ENCODE measurements around a stretch of chr12.

DNA sequence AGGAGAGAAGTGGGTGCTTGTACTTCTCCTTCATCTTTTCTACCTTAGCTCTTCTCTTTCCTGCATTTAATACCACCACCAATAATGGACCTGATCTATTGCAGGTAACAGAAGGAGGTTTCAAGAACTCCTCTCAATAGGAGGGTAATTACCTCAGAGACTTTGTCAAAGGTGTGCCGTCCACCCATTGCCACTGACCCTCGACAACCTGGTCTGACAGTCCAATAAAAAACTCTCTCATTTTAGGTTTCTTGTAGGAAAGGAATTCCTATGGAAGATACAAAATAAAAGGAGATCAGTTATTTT lies 4.8 kb downstream of the CLEC4E start:
- PRO-cap, result no peak

DNA sequence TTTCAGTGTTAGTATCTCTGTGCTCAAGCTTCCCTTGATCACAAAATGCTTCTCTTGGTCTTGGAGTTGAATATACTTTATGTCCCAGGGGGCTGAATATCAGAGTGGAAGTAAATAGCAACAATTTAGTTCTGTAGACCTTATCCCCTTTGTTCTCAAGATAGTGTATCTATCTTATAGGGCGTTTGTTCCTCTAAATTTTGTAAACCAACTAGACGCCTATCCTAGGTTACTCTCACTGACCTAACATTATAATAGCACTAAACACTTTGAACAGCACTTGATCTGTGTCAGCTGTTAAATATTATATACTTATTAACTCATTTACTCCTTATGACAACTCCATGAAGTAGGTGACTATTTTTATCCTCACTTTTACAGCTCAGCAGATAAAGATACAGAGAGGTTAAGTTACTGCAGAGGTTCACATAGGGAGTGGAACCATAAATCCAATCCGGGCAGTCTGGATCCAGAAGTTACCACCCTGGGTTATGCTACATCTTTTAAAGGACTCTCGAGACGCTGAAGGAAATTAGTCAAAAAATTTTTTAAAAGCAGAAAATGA lies 1.5 kb upstream of the RIMKLB start:
- PRO-cap, result no peak

DNA sequence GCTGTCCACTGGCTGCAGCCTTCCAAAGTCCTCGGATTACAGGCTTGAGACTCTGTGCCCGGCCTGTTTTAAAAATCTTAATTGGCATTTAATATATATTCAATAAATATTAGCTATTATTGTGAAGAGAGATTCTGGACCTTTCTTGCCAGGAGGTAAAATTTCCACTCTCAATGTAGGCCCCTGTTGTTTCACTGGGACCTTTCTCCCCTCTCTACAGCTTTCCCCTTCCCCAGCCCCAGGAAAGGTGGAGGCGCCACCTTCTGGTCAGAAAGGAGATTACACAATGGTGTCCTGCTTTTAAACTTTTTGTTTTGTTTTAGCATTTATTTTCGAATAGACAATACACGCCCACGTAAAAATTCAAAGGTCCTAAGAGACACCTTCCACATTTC lies 23.8 kb upstream of the PHC1 start:
- PRO-cap, result no peak

GRCh38 chr12:8904509-8904708 lies 9.9 kb upstream of the PHC1 start:
- PRO-cap, result no peak

- PRO-cap, result no peak
These were observed 782 bp downstream of the M6PR start for GRCh38 chr12:8948608-8949117.

DNA sequence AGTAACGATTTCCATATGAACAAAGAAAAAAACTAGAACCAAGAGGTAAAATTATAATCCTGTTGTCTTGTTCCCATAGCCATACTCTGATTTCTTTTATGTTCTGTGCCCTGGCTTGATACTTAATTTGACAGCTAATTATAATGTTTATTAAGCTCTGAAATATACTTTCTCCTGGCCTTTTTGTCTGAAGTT lies 51.9 kb downstream of the A2M start:
- PRO-cap, result no peak

- PRO-cap, result no peak
These were observed 50.5 kb downstream of the A2M start for GRCh38 chr12:9065357-9065504.

DNA sequence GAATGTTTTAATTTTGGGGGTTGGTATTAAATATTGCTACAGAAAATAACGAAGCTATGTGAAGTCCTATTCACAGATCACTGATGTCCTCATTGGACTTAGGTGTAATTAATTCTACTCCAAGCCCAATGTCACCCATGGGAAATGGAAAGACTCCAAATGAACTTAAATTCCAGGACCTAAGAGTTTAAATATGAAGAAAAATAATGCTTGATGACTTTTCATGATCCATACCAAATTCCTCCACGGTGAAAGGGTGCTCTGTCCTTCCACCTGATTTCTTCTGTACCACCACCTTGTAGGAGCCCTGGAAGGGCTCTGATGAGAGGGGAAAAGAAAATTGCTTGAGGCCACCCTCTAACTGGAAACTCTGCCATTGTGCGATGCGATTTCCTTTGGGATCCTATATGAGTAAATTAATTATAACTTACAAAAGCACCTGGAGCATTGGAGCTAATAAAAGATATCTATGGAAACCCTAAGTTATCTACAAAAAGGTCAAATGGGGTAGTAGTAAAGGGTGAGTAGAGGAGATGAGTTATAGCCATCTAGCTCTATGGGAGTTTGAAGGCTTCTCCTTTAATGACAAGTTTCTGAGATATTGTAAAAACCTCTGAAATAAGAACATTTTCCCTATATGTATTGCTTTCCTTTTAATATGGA lies 6.0 kb downstream of the A2M start:
- PRO-cap, result no peak

GRCh38 chr12:9128004-9128932 lies 12.5 kb upstream of the A2M start:
- PRO-cap, result no peak

DNA sequence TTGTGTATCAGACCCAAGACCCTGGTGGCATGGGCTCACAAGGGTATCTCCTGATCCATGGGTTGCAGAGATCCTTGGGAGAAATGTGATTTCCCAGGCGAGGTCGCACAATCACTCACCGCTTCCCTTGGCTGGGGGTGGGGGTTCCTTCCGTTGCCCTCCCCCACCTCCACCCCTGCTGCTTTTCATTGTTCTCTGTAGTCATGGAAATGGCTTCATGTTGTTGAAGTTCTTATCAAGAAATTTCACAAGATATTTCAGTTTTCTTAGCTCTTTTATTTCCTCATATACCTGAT lies 40.9 kb downstream of the PZP start:
- PRO-cap, result no peak

GRCh38 chr12:9237896-9238389 lies 29.7 kb upstream of the PZP start:
- PRO-cap, result no peak

DNA sequence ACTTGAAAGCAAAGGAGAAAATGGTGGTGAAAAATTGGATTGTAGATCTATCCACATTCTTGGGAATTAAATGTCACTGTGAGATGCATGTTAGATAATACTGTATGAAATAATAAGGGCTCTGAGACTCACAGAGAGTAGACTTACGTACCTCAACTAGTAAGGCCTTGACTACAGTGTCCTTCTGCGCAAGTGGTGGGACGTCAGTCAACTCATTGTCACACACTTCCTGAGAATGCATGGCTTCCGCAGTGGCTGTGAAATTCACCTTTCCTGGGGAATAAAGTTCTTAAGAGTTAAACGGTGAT lies 32.5 kb upstream of the PZP start:
- PRO-cap, result no peak

GRCh38 chr12:9651251-9652028 lies 18.1 kb upstream of the CLEC2D start:
- PRO-cap, result unidirectional peak, plus-strand start at chr12:9651578

DNA sequence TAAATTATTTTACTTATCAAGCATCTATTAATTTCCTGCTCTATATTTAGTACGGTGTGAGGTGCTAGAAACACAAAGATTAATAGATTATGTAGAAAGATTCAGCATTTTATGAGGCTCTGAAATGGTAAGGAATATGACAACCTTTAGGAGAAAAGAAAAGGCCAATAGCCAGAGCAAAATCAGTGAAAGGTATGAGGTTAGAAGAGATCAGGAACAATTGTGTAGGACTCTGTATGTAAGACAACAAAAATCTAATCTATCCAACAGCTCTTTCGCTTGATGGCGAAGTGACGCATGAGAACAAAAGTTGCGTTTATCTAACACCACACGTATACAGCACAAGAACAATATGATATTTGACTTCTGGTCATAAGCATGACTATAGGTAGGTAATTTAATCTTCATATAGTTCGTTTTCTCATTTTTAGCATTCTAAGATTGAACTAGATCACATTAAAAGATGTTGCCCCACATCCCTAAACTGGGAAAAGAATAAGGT lies 29.4 kb downstream of the CD69 start:
- PRO-cap, result no peak

DNA sequence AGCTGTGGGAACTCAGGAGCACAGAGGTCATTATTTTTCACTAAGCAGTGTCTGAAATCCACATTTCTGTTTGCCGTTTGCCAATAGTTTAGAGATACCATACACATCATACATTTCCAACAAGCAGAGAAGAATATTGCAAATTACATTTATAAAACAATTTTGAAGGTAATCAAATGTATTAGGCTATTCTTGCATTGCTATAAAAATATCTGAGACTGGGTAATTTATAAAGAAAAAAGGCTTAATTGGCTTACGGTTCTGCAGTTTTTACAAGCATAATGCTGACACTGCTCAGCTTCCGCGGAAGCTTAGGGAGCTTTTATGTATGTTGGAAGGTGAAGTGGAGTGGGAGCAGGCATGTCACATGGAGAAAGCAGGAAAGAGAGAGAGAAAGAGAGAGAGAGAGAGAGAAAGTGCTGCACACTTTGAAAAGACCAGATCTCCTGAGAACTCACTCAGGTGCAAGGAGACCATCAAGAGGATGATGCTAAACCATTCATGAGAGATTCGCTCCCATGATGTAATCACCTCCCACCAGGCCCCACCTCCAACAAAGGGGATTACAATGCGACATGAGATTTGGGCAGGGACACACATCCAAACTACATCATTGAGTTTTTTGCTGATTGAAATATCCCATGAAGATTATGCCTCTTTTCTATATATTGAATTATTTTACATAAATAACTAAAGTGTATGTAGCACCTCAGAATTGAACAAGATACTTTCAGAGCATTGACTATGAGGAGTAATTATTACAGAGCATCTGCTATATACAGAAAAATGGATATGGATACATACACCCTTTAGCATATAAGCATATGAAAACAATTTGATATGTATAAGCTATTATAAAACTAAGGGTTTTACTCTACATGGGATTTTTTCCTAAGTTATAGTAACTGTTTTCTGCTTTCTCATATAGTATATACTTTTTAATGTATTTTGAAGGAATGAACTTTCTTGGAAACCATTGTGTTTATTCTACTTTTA lies 8.9 kb downstream of the CD69 start:
- PRO-cap, result unidirectional peak, minus-strand start at position 448 of the sequence

GRCh38 chr12:10031635-10032332 lies 1.3 kb downstream of the CLEC9A start:
- PRO-cap, result no peak

DNA sequence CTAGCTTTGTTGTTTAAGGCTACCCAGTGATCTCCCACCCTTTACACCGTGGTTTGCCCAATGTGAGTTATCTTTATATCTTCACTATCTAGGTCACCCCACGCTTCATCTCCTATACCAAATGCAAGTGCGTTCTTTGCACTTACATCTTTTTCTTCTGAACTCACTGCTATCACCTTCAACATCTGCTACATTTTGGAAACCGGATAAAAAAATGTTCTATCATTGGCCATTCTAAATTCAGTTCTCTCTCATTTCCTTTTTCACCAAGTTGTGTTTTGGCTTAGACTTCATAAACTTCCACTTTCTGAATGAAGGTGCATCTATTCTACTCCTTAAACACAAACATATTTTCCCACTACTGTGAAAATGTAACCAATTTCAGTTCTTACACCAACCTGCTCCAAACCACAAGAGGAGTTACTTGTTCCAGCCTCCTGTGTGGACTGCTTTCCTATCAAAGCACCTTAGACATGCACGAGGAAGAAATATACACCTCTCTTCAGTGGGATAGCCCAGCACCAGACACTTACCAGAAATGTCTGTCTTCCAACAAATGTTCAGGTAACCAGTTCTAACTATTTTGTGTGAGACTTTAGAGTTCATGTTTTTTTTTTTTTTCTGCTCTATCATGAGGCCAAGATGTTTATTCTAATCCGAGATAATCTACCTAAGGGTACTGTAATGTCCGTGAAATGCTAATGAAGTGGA lies 21.9 kb downstream of the CLEC9A start:
- PRO-cap, result no peak

DNA sequence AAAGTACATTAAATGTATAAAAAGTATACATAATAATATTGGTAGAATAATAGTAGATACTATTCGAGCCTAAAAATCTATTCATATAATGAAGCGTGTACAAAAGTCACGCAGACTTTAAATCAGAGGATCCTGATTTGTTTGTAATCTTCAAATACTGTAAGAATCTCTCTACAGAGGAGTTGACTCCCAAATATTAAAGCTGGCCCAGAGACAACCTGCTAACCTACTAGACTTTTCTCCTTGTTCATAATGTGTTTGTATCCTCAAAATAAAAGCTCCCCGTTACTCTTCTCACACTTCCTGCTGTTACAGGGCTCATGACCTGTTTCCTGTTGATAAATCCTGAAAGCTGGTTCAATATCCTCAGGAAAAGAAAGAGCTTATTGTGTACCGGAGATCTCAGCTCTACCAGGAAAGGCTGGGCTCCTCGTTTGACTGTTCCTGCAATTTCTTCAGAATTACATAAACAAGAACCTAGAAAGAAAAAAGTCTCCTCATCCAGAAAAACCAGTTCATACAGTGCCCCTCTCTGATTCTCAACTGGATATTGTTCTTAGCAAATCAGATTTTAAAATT lies 30.9 kb downstream of the CLEC1A start:
- PRO-cap, result unidirectional peak, plus-strand start at position 377 of the sequence; unidirectional peak, plus-strand start at position 506 of the sequence

DNA sequence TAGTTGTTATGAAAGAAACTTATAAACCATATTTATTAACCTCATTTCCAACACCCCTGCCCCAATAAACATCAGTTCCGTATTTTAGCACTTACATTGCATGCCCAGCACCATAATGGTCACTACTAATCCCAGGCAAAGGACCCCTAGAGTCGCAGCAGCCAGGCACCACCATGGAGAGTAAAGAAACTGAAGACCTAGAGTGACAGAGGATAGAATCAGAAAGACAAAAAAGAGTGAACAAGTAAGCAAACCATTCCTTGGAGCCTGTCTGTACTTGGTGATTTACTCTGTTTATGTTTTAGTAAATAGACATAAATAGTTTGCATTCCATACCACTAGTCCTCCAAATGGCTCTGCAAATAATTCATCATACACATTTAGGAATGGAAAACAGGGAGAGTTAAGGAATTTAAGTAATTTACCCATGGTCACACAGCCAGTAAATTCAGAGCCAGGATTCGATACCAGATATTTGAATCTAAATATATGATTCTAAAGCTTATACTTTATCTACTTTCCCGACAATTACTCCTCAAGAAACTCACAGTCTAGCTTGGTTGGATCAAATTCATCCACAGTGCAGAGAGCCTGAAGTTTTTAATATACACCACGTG lies 2.8 kb downstream of the OLR1 start:
- PRO-cap, result no peak

GRCh38 chr12:10365940-10366420 lies 23.9 kb downstream of the KLRK1 start:
- PRO-cap, result unidirectional peak, minus-strand start at chr12:10366277